Subcutaneous preadipocyte (primary cell): ENCODE results near the gene NOL7.

DNA sequence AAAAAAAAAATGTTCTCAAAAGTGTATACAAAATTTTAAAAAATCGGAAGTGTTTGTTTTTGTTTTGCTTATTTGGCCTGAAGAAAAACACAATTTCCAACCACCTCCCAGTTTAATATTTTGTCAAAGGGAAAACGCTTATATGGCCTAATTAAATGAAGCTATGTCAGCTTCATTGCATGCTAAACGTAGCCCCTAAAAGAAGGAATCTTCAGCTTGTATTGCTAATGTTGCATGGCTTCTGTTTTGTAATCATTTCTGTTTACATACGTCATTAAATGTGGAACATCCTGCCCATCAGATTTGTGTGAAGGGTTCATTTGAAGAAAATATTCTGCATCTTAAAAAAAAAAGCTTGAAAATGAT, 12.9 kb upstream of the SIRT5 start:
- CAGE, long polyA plus RNA = no peak

GRCh38 chr6:13573521-13573703, 989 bp upstream of the SIRT5 start:
- CAGE, long polyA plus RNA = no peak

- CAGE, long polyA plus RNA = start-site peak on the plus strand at chr6:13615327-13615459, 3,386 and 652 reads in 2 replicates
These were observed at the start of gene NOL7 for GRCh38 chr6:13615231-13616362. NOL7 (plus strand) TSS chr6:13615335.

GRCh38 chr6:13689516-13690392, 21.9 kb downstream of the RANBP9 start:
- CAGE, long polyA plus RNA = no peak

DNA sequence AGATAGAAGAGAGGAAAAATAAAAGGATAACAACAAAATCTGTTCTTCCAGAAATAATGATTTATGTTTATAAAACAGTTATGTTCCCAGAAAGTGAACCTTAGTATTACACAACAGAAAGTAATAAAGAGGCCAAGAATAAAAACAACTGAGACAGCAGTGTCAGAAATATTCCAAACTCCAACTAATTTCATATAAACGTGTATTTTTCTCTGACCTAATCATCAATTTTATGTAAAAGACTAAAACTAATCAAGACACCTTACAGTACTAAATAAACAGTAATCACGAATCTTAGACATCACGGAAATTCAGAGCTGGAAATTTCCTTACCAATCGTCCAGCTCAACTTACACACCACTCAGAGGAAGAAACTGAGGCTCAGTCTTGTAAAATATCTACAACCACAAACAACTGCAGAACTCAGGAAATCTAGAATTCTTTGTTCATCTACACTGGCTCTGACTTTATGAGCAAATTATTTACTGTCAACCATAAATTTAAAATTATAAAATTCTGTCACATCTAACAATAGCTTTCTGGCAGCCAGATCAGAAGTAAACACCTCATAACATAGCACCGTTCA, 2.6 kb downstream of the RANBP9 start:
- CAGE, long polyA plus RNA = no peak

GRCh38 chr6:13811710-13812303, 2.5 kb downstream of the MCUR1 start:
- CAGE, long polyA plus RNA = no peak

GRCh38 chr6:13813383-13814389, 671 bp downstream of the MCUR1 start:
- CAGE, long polyA plus RNA = start-site peak on the minus strand at chr6:13814154-13814243, 2,329 and 174 reads in 2 replicates

DNA sequence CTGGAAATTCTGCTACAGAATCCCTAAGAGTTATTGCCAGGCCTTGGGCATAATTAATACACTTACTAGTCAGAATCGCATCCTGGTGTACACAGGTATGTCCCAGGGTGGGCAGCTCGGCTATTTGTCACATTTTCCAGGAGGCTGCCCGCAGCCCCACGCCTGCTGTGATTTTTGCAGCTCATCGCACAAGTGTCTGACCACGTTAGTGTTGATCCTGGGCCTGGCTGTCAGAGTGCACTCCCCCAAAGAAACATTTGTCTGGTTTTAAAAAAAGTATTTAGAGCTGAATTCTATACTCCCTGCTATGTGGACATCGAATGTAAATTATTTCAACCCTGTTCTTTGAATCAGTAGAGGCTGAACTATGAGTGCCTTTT, 105.4 kb downstream of the CD83 start:
- CAGE, long polyA plus RNA = no peak

DNA sequence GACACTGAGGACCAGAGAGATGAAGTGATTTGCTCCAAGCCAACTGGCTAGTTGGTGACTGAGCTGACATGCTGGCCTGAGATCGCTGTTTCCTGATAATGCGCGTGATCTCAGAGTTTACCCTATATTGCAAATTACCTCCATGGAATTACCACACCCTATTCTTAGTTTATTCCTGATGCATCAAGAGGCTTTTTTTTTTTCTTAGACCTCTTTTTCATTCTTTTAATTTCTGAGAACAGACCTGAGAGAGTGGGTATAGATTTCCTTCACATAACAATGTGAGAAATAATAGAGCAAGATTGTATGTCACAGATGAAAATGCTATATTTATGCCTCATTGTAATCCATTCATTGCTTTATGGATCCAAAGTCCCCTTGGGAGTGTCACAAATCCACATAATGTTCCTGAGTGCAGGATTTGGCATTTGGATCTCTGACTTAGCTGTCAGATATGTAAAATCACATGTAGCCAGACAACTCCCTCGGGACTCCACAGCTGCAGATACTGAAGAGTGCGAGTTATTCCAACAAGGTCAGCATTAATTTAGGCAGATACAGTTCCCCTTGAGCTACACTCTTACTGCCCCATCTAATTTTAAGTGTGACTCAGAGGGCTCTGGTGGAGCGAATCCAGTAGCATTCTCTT, 433.1 kb downstream of the CD83 start:
- CAGE, long polyA plus RNA = no peak

DNA sequence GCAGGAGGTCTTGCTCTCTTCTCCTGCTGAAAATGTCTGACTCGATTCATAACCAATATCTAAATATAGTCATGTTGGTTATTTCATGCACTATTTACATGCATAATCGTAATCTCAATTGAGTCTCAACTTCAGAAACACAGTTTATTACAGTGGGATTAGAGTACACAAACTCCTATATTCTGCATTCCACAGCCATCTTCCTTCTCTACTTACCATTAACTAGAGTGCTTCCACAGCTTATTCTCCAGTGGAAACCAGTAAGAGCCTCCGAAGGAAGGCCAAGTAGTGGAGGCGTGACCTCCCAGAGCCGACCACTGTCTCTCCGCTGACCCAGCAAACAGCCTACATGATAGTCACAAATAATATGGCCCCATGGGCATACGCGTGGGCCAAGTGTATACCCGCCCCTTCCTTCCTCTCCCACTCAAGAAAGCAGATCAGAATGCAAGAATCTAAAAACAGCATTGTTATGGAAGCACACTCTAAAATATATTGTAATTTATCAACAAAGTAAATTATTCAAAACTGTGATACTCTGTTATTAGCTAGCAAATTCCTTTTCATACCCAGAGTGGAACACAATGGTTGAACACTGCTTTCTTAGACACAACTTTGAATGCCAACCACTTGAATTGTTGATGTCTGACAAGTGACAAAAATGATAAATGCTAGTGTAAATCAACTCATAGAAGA, 526.6 kb upstream of the JARID2 start:
- CAGE, long polyA plus RNA = no peak

- CAGE, long polyA plus RNA = no peak
These were observed 511.1 kb upstream of the JARID2 start for GRCh38 chr6:14734461-14735523.

DNA sequence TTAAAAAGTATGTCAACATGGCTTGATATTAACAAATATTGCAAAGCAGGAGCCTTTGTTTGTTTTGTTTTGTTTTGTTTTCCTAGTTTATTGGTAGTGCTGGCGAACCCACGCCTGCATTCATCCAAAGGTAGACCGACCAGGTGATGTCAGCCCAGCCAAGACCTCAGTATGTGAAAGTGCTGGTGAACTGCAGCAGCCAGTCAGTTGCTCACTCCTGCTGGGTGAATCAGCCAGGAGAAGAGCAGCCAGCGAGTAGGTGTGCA, 487.2 kb upstream of the JARID2 start:
- CAGE, long polyA plus RNA = no peak

DNA sequence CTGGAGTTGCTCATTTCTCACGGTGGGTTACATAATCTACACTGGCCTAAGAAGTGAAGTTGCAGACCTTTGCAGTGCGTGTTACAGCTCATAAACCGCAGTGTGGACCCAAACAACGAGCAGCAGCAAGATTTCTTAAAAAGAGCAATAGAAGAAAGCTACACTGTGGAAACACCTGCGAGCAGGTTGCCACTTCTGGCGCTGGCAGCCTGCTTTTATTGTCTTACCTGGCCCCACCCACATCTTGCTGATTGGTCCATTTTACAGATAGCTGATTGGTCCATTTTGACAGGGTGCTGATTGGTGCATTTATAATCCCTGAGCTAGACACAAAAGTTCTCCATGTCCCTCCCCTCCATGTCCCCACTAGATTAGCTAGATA, 462.9 kb upstream of the JARID2 start:
- CAGE, long polyA plus RNA = no peak

DNA sequence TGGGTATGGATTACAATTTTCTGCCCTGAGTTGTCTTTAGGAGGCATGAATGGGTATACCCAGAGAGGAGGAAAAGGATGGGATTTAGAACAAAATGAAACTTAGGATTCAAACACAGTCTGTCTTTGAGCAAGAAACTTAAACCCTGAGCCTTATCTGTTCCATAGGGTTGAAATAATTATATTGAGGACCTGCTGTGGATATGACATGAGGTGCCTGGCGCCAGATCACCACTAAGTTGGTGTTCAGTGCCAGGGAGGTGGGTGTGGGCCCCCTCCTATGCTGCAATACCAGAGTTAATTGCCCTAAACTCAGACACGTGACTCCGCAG, 419.5 kb upstream of the JARID2 start:
- CAGE, long polyA plus RNA = no peak

- CAGE, long polyA plus RNA = no peak
These were observed 279.4 kb upstream of the JARID2 start for GRCh38 chr6:14966497-14966793.

GRCh38 chr6:15273339-15273747, 27.5 kb downstream of the JARID2 start:
- CAGE, long polyA plus RNA = no peak

DNA sequence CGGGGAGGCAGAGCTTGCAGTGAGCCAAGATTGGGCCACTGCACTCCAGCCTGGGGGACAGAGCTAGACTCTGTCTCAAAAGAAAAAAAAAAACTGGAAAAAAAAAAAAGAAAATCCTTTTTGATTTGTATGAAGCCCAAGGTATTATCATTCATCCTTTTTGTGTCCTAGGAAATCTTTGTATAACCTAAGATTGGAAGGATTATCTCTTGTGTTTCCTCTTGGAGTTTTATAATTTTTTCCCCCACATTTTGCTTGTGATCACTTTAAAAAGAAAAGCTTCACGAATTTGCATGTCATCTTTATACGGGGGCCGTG, 78.2 kb downstream of the JARID2 start:
- CAGE, long polyA plus RNA = no peak

DNA sequence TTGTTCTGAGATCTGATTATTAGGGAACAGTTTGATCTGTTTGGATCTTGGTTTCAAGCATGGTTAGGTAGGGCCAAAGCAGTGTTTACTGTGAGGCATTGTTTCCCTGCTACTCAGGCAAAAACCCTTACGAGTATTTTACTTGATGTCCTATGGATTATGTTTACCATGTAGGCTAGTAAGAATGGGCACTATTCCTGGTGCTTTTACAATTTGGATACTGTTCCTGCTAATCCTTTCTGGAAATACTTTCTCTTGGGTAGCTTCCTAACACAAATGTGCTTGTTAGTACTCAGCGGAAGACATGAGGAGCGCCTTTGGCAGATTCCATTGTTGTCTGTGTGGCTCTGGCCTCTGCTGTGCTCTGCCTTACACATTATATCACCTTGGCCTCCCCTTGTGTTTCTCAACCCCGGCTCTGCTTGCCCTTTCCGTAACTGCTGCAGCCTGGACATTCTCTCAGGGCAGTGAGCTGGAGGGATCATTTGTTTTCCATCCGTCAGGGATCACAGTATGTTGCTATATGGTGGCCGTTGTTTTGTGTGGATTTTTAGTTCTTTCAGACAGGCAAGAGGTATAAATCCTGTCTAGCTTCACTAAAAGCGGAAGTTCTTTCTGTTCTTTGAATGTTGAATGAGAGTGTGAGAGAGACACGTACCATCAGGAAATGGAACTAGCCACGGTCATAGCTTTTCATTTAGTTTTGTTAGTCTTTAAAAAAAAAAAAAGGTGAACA, 175.0 kb downstream of the JARID2 start:
- CAGE, long polyA plus RNA = no peak

GRCh38 chr6:15425768-15426889, 180.3 kb downstream of the JARID2 start:
- CAGE, long polyA plus RNA = no peak

GRCh38 chr6:15464150-15464737, 198.6 kb downstream of the DTNBP1 start:
- CAGE, long polyA plus RNA = no peak